Ishikawa (cell line): ENCODE results near the genes FKBP10, STAT5B and CAVIN1.

DNA sequence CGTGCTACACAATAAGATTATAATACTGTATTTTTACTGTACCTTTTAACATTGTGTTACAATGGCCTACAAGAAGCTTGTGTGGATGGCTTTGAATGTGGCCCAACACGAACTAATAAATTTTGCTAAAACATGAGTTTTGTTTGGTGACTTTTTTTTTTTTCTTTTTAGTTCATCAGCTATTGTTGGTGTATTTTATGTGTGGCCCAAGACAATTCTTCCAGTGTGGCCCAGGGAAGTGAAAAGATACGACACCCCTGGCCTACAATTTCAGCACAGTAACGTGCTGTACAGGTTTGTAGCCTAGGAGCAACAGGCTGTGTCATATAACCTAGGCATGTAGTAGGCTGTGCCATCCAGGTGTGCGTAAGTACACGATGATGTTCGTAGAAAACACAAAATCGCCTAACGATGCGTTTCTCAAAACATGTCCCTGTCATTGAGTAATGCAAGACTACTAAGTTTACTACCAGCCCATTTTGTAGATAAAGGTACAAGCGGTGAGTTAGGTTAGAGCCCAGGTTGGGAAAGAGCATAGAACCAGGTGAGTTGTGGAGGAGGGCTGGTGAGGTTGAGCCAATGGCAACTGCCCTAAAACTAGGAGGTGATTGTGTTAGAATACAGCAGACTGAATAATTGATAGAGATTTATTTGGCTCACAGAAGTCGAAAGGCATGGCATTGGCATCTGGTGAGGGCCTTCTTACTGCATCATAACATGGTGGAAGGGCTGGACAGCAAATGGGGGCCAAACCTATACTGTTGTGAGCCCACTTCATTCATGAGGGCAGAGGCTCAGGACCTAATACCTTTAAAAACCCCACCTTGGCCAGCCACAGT, 4.1 kb downstream of the EIF1 start:
- RRBS = no CpG with 5 or more reads among the region's 12 CpGs

- RRBS = no CpG with 5 or more reads among the region's 15 CpGs
Measured at GRCh38 chr17:41783955-41785122, 2.2 kb downstream of the JUP start.

DNA sequence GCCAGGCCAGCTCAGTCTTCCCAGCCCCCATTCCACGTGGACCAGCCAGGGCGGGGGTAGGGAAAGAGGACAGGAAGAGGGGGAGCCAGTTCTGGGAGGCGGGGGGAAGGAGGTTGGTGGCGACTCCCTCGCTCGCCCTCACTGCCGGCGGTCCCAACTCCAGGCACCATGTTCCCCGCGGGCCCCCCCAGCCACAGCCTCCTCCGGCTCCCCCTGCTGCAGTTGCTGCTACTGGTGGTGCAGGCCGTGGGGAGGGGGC, at the start of gene FKBP10:
FKBP10 (plus strand) TSS at position 138 of the 259 bp plus-strand sequence.
- RRBS = 4% methylated on average over 6 of the region's 12 CpGs

DNA sequence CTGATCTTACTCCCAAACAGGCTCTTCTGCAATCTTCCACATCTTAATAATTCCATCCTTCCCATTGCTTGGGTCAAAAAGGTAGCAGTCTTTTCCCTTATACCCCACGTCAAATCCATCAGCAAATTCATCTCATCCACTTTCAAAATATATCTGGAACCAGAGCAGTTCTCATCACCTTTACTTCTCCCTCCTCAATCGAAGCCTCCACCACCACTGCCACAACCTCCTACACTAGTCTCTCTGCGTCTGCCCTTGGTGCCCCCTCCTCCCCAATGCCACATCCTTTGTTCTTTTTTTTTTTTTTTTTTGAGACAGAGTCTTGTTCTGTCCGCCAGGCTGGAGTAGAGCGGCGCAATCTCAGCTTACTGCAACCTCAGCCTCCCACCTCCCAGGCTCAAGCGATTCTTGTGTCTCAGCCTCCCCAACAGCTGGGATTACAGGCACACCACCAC, 2.3 kb downstream of the KLHL11 start:
- RRBS = no CpG with 5 or more reads among the region's 7 CpGs

GRCh38 chr17:41871659-41872402, 6.6 kb upstream of the KLHL11 start:
- RRBS = no CpG with 5 or more reads among the region's 15 CpGs

GRCh38 chr17:41908818-41909366, 9.9 kb downstream of the ACLY start:
- RRBS = no CpG with 5 or more reads among the region's 12 CpGs

- RRBS = no CpG with 5 or more reads among the region's 5 CpGs
Measured at GRCh38 chr17:42021374-42021881, 1.5 kb downstream of the NKIRAS2 start.

DNA sequence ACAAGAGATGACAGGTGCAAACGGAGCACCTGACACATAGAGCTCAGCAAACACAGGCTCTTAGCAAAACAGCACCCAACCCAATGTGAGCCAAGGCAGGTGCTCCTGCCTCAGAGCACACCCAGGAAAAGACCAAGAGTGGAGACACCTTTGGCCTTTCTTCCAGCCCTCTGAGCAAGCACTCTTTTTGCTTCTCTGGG, 241 bp downstream of the HCRT start:
- RRBS = no CpG with 5 or more reads among the region's 1 CpG

- RRBS = 94% methylated on average over 5 of the region's 18 CpGs
Measured at GRCh38 chr17:42192230-42192784, 2.0 kb downstream of the GHDC start.

DNA sequence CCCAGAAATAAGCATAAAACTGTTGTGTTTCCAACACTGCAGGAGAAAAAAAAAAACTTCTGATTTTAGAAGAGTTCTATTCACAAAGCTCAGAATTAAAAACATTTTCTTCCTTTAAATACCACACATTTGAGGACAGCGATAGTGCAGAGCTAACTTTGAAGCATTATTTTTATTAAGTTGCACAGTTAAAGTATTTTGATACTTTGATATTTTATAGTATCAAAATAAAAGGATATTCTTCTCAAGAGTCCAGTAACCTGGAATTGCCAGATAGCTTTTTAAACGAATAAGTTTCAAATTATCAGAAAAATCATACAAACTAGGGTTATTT, 3.0 kb downstream of the STAT5B start:
- RRBS = no CpG with 5 or more reads among the region's 2 CpGs

DNA sequence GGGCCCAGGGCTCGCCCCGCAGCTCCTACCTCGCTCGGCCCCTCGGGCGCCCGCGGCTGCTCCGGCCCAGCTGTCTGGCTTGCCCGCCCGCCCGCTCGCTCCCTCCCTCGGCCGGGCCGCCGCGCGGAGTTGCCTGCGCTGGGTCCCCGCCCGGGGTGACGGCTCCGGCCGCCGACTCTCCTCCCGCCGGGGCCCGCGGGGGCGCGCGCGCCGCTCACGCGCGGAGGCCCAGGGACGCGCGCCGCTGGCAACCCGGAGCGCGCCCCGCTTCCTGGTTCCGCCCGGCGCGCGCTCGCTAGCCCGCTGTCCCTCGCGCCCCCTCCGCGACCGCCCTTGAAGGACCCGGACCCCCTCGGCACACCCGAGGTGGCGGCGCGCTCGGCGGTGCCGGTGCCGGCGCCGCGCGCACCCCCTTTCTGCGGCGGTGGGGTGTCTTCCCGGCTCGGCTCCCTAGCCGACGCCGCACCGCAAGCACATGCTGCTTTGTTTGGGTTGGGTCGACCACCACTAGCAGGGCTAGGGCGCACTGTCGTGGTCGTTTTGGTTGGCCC, at the start of gene STAT5B:
STAT5B (minus strand) TSS at position 173 of the 551 bp plus-strand sequence.
- RRBS = 1% methylated on average over 66 of the region's 84 CpGs

- RRBS = no CpG with 5 or more reads among the region's 11 CpGs
Measured at GRCh38 chr17:42287191-42287830, 987 bp upstream of the STAT5A start.

DNA sequence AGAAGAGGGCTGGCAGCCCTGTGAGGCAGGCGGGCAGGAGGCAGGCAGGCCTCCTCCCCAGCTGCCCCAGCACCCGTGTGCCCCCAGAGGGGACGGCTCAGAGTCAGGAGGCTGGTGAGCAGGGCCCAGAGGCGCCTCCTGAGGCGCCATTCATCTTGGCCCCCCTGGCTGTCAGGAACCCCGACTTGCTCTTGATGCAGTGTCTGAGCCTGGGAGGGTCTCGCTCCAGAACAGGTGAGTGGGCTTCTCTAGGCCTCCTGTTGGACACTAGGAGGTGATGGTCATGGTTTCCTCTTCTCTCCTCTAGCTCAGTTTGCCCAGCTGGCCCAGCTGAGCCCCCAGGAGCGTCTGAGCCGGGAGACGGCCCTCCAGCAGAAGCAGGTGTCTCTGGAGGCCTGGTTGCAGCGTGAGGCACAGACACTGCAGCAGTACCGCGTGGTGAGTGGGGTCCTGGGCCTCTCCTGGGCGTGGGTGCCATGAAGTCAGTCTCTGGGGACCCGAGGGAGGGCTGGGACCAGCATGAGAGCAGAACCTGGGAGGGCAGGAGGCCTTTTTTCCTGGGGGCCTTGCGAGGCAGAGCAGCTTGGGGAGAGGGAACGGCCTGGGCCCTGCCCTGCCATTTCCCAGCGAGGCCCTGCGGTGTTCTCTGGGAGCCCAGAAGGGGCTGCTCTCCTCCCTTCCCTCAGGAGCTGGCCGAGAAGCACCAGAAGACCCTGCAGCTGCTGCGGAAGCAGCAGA, 11.3 kb downstream of the STAT5A start:
- RRBS = no CpG with 5 or more reads among the region's 21 CpGs

DNA sequence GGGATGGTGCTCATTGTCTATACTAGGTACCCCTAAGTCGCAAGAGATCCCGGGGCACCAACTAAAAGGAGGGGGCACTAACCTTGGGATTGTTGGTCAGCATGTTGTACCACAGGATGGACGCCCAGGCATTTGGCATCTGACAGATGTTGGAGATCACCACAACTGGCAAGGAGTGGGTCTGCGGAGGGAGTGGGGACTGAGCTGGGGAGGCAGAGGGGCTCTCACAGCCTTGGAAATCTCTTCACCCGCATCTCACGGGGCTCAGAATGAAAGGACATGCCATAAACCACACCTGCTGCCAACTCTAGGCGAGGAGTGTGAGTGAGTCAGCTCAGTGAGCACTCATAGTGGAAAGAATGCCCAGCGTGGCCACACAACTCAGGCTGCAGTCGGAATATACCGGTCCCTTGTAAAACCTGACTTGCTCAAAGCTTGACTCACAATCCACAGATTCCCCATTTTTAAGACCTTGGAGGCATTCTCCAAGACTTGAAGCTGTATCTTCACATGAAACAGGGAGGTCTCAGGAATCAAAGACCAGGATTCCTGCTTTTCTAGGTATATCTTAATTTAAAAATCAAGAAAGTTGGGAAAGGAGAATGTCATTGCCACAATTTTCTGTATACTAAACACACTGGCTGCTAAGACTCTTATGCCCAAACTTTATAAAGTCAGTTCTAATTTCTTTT, 36.7 kb downstream of the STAT5A start:
- RRBS = no CpG with 5 or more reads among the region's 10 CpGs

DNA sequence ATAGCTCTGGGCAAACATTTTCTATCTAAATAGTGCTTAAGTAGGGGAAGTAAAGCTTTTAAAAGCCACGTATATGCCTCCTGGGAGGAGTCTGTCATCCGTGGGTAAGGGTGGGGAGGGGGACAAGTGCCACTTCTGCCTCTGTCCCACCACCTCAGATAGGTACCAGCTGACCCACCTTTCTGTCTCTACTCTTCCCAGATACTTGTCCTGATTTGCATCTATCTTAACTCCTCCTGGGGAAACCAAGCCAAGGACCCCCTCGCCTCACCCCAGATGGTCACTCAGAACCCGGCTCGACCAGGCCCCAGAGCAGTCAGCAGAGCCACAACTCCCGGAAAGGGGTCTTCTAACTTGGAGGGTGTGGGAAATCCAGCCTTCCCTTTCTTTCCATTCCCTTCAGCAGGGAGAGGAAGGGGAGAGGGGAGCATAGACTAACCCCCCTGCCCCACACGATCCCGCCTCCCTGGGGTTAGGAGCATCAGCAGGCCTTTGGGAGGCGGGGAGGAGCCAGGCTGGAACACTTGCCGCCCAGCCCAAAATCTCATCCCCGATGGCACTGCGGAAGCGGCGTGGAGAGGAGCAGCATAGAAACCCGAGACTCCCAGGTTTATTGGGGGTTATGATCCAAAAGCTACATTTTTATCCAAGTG, 1.9 kb downstream of the CAVIN1 start:
- RRBS = 97% methylated on average over 3 of the region's 15 CpGs

- RRBS = 2% methylated on average over 28 of the region's 48 CpGs
Measured at GRCh38 chr17:42423044-42423627, at the start of gene CAVIN1. Gene CAVIN1, minus strand, starts transcription at chr17:42423256.

DNA sequence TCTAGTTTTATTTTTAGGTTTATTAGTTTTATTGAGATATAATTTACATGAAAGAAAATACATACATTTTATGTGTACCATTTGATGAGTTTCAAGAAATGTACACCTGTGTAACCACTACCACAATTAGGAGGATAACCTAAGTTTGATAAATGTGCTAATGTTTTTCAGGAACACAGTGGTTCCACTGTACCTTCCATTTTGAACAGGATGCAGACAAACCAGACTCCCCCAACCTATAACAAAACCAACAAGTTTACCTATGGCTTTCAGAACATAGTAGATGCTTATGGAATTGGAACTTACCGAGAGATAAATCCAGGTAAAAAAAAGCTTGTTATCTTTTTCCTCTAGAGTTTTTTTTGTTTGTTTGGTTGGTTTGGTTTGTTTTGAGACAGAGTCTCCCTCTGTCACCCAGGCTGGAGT, 31.7 kb downstream of the ATP6V0A1 start:
- RRBS = no CpG with 5 or more reads among the region's 1 CpG

DNA sequence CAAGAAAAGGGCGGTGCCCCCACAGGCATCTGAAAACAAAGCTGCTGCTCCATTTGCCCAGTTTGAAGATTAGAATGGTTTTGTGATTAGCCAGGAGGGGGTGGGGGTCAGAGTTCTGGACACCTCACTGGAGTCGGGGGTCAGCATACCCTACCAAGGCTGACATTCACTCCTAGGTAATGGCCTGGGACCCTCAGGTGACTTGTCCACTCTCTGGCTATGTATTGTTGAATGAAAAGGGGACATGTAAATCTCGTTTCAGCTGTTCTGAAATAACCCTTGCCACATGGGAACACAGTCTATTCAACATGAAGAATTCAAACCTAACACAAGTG, 16.8 kb upstream of the NAGLU start:
- RRBS = no CpG with 5 or more reads among the region's 3 CpGs

DNA sequence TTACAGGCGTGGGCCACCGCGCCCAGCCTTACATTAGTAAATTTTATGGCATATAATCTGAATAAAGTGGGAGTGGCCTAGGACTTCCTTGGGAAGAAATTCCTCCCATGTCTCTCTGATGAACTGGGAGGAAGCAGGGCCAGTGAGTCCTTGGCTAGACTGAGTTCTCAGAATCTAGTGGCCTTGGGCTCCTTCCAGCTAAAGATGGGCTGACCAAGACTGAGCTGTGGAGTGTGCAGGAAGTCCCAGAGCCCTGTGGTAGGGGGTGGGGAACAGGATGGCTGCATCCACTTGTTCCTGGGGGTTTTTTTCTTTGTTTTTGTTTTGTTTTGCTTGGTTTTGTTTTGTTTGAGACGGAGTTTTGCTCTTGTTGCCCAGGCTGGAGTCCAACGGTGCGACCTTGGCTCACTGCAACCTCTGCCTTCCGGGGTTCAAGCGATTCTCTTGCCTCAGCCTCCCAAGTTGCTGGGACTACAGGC, 9.9 kb upstream of the NAGLU start:
- RRBS = no CpG with 5 or more reads among the region's 8 CpGs

DNA sequence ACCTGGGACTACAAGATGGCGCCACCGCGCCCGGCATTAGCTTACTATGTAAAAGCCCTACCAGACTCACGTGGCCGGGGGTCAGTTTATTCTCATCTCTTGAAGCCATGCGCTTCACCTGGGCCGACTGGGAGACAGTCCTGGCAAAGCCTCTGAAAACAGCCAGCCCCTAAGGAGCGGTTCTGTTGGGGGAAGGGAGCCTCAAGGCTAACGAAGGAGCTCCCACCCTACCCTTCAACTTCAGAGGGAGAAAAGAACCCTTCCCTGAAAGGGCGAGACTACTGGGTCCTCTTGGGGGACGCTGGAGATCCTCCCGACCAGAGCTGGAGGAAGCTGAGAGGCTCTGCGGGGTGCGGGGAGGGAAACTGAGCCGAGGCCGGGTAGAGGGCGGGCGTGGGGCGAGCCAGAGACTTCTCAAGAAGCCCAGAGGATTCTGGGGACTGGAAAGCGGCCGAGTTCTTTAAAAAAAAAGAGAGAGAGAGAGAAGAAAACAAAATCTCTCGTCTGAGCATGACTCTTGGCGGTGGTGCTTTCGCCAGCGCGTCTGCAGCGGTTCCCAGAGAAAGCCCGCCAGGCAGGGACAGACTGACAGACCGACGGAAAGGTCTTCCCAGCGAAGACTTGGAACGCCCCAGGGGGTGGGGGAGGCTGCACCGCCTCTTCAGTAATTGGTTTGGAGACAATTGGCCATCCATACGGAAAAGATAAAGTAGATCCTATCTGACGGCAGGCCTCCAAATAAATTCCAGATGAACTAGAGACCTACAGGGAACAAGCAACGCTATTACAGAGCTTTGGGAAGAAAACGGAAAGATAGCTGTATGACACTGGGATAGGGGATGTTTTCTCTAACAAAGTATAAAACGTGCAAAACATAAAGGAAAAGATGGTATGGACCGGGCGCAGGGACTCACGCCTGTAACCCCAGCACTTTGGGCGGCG, 5.5 kb upstream of the TUBG2 start:
- RRBS = 94% methylated on average over 2 of the region's 44 CpGs